Mammary epithelial cell (primary cell): ENCODE measurements around a stretch of chr12.

DNA sequence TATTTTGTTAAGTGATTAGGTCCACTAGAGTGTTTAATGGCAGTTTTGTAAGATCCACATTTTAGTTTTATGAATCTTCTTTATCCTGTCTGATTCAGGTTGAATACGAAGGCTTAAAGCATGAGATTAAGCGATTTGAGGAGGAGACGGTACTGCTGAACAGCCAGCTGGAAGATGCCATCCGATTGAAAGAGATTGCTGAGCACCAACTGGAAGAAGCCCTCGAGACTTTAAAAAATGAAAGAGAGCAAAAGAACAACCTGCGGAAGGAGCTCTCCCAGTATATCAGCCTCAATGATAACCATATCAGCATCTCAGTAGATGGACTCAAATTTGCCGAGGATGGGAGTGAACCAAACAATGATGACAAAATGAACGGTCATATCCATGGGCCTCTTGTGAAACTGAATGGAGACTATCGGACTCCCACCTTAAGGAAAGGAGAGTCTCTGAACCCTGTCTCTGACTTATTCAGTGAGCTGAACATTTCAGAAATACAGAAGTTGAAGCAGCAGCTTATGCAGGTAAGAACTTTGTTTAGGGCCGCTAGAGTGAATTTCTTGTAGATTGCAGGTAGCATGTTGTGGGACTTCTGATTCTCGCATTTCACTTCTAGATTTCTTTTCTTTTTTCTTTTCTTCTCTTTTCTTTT lies 93.6 kb upstream of the FGD4 start:
- CAGE, long polyA plus RNA, result no peak
- RRBS, result no CpG with 5 or more reads among the region's 11 CpGs

DNA sequence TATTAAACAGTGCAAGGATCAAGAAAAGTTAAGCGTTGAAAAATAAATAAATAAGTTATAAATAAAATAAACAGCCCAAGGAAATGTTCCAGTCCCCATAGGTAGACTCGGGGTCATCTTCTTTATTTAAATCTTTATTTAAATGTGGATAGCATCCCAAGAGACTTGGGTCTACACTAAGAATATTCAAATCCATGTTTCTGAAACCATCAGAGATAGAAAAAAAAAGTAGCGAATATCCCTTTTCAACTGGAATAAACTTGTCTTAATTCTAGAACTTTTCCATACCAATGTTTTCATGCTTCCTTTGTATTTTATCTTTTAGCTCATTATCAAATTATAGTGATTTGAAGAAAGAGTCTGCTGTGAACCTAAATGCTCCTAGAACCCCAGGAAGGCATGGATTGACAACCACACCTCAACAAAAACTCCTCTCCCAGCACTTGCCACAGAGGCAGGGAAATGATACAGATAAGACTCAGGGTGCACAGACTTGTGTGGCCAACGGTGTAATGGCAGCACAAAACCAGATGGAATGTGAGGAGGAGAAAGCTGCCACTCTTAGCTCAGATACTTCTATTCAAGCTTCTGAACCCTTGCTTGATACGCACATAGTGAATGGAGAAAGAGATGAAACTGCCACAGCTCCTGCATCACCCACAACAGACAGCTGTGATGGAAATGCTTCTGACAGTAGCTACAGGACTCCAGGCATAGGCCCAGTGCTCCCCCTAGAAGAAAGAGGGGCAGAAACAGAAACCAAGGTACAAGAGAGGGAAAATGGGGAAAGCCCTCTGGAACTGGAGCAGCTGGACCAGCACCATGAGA lies 97.3 kb upstream of the DNM1L start:
- CAGE, long polyA plus RNA, result no peak
- RRBS, result no CpG with 5 or more reads among the region's 5 CpGs

DNA sequence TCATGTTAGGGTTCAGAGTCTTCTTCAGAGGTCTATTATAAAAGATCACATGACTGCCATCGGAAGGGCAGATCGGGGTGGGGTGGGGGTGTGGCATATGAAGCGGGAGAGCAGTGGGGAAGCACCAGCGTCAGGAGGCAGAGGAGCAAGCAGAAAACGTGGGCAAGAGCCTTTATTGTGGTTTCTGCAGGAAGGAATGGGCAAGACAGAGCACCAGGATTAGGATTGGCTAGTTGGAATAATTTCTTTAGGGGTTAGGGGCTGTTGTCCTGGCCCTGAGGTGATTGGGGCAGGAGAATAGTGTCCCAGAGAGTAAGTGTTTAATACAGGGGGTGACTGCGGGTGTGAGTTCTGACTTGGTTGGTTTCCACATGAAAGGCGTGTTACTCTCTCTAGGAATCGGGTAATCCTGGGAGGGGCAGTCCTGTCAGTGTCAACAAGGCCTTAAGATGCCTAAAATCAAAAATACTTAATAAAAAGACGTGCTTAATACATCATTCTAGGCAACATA lies 63.5 kb upstream of the DNM1L start:
- CAGE, long polyA plus RNA, result no peak
- RRBS, result no CpG with 5 or more reads among the region's 9 CpGs

- CAGE, long polyA plus RNA, result no peak
- RRBS, result no CpG with 5 or more reads among the region's 3 CpGs
Measured at GRCh38 chr12:32727100-32727957, 28.4 kb downstream of the YARS2 start.

- CAGE, long polyA plus RNA, result no peak
- RRBS, result no CpG with 5 or more reads among the region's 2 CpGs
Measured at GRCh38 chr12:32743502-32744466, 11.9 kb downstream of the YARS2 start.

GRCh38 chr12:32756222-32756777 lies 603 bp upstream of the YARS2 start:
- CAGE, long polyA plus RNA, result no peak
- RRBS, result no CpG with 5 or more reads among the region's 11 CpGs

DNA sequence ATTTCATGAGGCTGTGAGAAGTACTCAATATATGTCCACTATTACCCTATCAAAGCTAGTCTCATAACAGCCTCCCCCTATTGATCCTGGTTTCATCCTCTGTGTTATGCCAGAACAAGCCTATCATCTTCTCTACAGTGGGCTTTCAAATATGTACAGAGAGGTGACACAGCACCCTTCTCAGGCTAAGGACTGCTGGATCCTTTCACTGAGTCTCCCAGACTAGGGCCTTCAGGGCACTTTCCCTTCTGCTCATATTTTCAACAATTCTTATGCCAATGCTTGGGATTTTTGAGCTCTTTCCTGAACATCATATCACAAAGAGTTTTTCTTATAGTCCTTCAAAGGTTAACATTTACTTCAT lies 33.4 kb upstream of the YARS2 start:
- CAGE, long polyA plus RNA, result no peak

DNA sequence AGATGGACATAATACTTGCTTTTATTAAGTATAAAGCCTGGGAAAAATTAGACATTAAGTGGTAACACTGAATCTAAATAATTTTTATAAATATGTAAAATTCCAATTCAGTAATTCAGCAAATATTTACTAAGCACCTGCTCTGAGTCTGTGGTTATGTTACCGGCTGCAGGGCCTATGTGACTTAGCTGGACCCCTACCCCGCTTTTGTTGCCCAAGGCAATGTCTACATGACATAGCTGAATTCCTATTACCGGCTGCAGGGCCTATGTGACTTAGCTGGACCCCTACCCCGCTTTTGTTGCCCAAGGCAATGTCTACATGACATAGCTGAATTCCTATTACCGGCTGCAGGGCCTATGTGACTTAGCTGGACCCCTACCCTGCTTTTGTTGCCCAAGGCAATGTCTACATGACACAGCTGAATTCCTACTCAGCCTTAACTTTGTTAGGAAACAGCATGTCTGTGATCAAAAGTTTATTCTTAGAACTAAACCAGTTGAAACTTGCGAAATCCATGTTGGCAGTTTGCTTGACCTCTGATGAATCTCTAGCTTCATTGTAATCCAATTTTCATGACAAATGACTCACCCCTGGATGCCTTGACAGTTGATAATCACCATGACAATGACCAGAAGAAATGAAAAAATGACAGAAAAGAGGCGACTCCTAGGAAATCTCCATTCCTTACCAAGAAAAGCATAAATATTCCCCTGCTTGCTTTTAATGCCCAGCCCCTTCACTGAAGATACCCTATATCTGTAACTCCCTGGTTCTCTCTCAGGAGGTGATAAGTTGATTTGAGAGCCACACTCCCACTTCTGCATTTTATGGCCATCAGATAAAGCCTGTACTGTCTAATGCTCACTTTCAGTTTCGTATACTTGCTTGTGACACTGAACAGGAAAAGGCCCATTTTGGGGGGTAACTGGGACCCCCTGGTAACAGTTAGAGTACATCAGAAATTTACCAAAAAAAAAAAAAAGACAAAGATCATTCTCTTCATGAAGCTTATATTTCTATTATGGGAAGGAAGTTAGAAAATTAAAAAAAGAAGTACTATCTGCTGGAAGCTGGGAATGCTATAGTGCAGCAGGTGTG lies 148.4 kb upstream of the SYT10 start:
- CAGE, long polyA plus RNA, result no peak
- RRBS, result no CpG with 5 or more reads among the region's 8 CpGs

DNA sequence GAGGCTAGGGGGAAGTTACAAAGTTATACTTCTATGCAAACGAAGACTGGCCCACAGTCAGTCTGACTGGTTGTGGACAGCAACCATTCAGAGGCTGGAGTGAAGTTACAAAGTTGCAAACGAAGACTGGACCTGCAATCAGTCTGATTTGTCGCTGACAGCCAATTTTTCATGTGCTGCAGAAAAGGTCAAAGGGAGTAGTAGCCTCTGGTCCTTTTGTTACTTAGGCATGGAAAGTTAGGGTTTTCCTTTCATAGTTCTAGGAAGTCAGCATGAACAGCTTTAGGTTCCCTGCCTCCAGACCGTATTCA lies 78.0 kb upstream of the CPNE8 start:
- CAGE, long polyA plus RNA, result no peak
- RRBS, result no CpG with 5 or more reads among the region's 4 CpGs

DNA sequence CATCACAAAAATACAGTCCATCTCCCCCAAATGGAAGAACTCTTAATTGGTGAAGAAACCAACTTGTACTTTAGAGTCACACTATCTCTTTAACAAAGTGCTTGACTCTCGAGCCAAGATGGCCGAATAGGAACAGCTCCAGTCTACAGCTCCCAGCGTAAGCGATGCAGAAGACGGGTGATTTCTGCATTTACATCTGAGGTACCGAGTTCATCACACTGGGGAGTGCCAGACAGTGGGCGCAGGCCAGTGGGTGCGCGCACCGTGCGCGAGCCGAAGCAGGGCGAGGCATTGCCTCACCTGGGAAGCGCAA lies 127.7 kb downstream of the SLC2A13 start:
- CAGE, long polyA plus RNA, result no peak
- RRBS, result no CpG with 5 or more reads among the region's 15 CpGs

DNA sequence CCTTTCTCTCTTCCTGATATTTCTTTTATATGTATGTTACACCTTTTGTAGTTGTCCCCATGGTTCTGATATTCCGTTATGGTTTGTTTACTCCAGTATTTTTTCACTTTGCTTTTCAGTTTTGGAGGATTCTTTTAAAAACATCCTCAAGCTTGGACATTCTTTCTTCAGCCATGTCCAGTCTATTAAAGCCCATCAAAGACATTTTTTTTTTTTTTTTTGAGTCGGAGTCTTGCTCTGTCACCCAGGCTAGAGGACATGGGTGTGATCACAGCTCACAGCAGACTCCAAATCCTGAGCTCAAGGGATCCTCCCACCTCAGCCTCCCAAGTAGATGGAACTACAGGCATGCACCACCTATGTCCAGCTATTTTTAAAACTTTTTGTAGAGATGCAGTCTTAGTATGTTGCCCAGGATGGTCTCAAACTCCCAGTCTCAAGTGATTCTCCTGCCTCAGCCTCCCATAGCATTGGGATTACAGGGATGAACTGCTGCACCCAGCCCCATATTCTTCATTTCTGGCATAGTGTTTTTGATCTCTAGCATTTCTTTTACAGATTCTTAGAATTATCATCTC lies 31.8 kb downstream of the SLC2A13 start:
- CAGE, long polyA plus RNA, result no peak
- RRBS, result no CpG with 5 or more reads among the region's 2 CpGs

DNA sequence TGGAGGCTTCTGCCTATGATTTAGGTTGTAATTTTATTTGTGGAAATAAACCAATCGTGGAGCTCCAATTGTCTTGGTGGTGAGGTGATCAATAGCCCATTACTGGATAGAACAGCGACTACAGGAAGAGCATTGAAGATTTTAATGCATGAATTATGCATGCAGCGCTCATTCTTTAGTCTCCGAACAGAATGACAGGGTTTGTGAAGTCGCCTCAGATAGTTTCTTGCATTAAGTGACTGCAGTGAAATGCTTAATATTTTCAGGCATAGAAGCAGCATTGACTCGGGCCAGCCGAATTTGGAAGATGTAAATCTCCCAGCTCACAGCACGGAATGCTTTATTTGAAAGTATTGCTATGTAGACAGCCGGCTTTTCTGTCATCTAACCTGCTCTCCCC lies 135.5 kb downstream of the CNTN1 start:
- CAGE, long polyA plus RNA, result no peak
- RRBS, result no CpG with 5 or more reads among the region's 9 CpGs

DNA sequence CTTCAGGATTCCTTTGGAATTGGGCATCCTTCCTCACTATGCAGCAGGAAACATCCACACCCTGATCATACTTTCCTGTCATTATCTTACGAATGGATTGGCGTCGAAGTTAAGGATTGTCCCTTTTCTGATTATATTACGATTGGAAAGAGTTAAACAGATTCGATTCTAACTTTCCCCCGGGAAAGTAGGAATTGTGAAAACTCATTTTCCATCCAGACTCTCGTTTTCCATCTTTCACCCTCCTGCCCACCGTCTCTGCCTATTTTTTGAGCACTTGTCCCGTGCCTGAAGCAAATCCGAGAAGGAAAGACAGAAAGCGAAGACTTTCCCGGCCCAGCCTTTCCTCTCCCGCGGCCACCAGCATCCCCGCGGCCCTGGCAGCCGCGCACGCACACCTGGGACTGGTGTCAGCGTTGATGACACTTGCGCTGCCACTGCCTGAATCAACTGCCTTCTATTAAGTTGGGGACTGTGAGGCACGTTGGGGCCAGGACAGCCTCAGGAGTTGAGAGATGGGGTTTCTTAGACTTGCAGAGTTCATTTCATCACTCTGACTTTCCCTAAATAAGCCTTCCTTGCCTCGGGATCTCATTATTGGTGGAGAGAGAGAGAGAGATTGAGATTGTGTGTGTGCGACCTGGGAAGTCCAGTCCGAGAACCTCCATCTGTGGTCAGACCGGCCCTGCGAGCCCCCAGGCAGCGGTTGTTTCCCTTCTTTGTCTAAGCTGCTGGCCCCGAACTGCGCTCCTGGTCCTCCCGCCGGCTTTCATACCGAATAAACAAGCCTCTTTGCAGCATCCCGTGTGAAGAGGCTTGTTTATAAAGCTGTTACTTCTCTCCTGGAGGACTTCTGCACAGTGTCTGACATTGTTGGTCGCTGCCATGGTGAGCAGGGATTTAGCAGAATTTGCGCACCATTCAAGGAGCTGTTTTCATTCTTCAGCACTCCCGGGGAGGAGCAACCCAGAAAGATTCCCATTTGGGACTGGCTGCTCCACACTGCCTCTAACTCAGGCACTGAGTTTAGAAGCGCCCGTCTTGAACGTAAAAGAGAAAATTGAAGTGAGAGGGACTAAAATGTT lies 1.4 kb downstream of the PDZRN4 start:
- CAGE, long polyA plus RNA, result no peak
- RRBS, result 2% methylated on average over 7 of the region's 40 CpGs

- CAGE, long polyA plus RNA, result no peak
- RRBS, result no CpG with 5 or more reads among the region's 3 CpGs
Measured at GRCh38 chr12:41281366-41281856, 93.3 kb downstream of the PDZRN4 start.

- CAGE, long polyA plus RNA, result no peak
- RRBS, result no CpG with 5 or more reads among the region's 6 CpGs
Measured at GRCh38 chr12:41331605-41332282, 143.6 kb downstream of the PDZRN4 start.

- CAGE, long polyA plus RNA, result no peak
- RRBS, result no CpG with 5 or more reads among the region's 19 CpGs
Measured at GRCh38 chr12:42024141-42024491, 120.6 kb downstream of the GXYLT1 start.

GRCh38 chr12:42086198-42086622 lies 58.5 kb downstream of the GXYLT1 start:
- CAGE, long polyA plus RNA, result no peak
- RRBS, result no CpG with 5 or more reads among the region's 2 CpGs

- CAGE, long polyA plus RNA, result no peak
- RRBS, result no CpG with 5 or more reads among the region's 8 CpGs
Measured at GRCh38 chr12:42097724-42098610, 46.7 kb downstream of the GXYLT1 start.

- CAGE, long polyA plus RNA, result no peak
- RRBS, result no CpG with 5 or more reads among the region's 22 CpGs
Measured at GRCh38 chr12:42326333-42327425, 712 bp downstream of the PPHLN1 start.

- CAGE, long polyA plus RNA, result no peak
- RRBS, result 3% methylated on average over 3 of the region's 73 CpGs
Measured at GRCh38 chr12:42482055-42483311, 107.1 kb downstream of the PRICKLE1 start.